Pulmonary artery (tissue), 1 donor: ENCODE measurements around a stretch of chr16.

- PRO-cap = no peak
Measured at GRCh38 chr16:89833915-89834132, 5.5 kb downstream of the SPIRE2 start.

GRCh38 chr16:89847051-89847505 lies 18.8 kb downstream of the SPIRE2 start:
- PRO-cap = no peak

DNA sequence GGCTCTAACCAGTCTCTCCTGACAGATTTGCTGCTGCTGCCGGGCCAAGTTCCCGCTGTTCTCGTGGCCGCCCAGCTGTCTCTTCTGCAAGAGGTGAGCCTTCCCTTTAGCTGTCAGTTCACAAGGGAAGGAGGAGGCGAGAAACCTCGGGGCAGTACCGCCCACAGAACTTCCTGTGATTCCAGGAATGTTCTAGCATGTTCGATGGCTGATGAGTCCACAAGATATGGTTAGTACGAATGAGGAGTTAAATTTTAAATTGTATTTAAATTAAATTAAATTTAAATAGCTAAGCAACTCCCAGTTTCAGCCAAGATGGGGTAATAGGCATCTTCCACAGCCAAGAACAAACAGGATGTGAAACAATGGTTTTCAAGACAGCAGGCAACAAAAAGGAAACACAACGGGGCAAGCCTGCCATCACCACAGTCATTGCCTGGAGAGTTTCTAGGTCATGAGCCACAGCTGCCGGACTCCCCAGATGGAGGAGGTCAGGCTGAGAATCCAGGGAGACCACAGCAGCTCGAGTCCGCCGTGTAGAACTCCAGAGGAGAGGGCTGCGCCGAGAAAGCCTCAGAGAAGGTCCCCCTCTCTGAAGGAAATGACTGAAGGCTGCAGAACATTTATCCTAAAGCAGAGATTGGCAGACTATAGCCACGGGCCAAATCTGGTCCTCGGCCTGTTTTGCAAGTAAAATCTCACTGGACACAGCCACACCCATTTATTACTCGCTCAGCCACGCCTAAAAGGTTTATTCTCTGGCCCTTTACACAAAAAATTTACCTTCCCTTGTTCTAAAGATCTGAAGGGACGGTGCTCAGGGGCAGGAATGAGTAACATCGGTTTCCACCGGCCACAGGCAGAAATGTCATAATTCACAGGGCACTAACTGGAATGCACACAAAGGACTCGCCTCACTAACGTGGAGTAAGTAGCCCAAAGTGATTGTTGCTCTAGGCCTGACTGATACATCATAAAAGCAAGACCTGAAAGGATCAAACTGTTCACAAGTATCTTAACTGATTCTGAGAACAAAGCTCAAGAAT lies 9.3 kb upstream of the TCF25 start:
- PRO-cap = bidirectional peak, plus-strand start at position 198 of the sequence, minus-strand start at position 86 of the sequence; unidirectional peak, minus-strand start at position 480 of the sequence

DNA sequence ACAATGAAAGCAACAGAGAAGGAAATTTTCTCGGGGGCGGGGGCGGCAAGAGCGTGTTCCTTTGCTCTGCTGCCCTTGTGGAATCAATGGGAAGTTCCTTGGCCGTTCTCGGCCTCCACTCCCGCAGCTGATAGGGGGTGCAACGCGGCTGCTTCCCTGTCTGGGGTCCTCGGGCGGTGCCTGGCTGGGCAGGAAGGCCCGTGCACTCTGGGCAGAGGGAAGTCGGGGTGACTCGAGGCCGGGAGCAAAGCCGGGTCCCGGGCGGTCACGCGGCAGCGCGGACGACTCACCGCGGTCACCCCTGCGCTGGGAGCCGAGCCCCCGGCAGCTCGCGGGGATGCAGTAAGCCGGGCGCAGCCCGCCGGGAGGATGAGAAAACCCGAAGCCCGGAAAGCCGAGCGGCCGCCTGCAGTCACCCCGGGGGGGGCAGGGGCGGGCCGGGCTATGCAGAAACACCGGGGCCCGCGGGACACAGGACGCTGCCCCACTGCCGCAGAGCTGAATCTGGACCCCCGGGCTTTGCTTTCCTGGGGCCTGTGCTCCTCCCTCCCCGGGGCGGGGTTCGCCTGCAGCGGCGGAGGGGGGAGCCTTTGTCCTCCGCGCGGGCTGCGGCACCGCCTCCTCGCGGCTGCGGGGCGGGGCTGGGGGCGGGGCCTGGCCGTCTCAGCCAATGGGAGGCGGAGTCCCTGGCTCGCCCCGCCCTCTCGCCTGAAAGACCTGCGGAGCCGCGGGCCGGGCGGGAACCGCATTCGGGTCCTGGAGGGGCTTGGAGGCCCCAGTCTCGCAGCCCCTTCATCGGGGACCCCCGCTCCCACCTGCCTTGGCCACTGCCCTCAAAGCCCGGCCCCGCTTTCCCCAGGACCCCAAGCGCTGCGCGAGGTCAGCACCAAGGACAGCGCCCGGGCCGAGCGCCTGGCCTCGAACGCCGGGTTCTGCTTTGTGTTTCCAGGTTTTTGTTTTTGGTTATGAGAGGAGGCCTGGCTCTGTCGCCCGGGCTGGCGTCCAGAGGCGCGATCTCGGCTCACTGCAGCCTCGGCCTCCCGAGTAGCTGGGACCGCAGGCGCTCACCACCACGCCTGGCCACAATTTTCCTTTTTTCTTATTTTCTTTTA lies 2.8 kb downstream of the TUBB3 start:
- PRO-cap = no peak

GRCh38 chr16:89935612-89935899 lies 12.4 kb downstream of the TUBB3 start:
- PRO-cap = no peak

DNA sequence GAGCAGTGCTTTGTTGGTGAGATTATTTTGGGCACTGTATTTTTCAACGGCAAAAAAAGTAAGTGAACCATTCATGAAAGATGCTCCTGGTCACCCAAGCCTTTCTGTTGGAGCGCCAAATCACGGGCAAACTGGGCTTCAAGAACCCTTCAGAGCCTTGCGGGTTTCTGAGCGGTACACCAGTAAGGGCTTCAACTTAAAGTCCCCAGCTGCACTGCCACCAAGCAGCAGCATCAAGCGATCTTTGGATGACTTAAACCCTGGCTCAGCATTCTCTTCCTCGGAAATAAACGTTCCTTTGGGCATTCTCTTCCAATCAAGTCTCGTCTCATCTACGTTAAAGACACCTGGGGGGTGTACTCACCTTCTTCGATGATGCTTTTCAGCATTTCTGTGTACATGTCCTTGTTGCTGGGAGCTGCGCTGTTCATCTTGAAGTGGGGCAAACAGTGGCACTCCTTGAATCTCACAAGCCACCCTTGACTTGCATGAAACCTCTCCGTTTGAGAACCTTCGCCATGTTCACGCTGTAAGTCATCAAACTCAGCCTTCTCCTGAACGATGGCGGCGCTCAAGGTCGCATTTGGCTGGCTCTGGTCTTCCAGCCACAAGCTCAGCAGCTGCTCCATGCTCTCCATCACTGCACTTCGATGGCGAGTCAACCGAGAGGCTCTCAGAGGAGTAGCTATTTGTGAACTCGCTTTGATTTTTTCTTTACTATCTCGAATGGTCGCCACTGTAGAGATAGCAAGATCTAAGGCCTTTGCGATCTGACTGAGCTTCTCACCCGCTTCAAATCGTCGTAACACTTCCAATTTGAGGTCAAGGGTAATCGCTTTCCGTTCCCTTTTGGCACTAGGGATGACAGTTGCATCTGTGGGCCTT lies 22.7 kb downstream of the DEF8 start:
- PRO-cap = no peak